Colon Carcinoma Metastatic in the Brain (tissue), 2 donors: ENCODE data around the gene CHST10.

- PRO-cap, 2 experiments = no peak in any of the 2 experiments
These were observed 267.1 kb upstream of the REV1 start for GRCh38 chr2:99756747-99757427.

DNA sequence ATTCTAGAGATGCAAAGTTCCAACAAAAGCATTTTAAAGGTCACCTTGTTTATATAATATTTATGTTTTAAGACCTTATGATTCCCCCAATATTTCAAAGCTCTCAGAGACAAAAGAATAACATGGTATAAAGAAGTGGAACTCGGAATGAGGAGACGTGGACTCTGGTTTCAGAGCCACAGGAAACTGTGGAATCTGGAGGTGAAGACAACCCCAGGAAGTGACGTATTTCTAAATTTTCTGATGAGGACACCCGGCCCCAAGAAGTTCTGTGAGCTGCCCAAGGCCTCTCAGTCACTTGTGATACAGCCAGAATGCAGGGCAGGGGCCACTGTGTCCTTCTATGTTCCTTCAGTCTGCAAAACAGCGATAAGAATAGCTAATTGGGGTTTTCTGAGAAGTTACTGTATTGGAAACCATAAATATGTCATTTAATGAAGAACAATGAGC, 281.7 kb upstream of the REV1 start:
- PRO-cap, 2 experiments = no peak in any of the 2 experiments

- PRO-cap, 2 experiments = no peak in any of the 2 experiments
These were observed 292.4 kb downstream of the AFF3 start for GRCh38 chr2:99850007-99850467.

- PRO-cap, 2 experiments = no peak in any of the 2 experiments
These were observed 237.5 kb downstream of the AFF3 start for GRCh38 chr2:99904643-99905496.

DNA sequence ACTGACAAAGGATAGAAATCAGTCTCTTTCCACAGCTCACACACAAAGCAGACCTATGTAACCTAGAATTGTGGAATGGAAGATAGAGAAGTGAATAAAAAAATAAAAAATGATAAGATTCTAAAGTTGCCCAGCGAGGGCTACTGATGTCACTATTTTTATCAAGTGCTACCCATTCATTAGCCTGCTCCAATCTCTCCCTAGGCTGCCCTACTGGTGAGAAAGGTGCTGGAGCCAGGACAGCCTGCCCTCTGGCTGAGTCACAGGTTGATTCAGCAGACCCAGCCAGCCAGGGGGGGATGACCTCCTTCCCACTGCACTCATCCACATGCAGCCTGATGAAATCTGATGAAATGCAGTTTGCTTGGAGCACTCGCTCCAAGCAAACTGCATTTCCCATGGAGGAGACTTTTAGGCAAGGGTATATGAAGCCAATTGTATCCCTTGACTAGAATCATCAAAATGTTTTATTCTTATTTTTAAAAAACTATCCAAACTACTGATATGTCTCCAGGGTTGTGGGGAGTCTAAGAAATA, 128.6 kb downstream of the AFF3 start:
- PRO-cap, 2 experiments = no peak in any of the 2 experiments

DNA sequence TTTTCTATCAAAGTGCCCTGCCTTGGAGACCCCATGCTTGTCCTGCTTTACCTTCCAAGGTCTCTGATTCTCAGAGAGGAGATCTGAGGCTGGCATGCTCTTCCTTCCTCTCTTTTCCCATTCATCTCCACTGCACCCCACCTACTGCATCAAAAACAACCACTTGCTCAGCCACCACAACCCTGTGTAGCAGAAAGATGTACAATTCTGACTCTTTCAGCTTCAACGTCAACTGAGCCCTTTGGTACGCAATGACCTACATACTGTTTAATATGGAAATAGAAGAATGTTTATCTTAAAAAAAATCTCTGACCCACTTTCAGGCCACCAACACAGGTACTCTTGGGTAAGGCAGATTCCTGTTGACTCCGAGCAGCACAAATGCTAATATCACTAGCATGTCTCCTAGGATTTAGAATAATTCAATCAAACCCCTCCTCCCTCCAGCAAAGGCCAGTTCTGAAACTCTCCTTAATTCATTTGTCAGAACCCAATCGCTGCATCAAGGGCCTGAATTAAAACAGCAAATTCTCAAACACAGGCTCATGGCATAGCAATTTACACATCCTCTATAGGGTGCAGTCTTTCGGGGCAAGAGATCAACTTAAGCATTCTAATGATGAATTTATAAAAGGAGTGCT, 76.2 kb upstream of the AFF3 start:
- PRO-cap, 2 experiments = no peak in any of the 2 experiments

GRCh38 chr2:100234893-100235606, 87.3 kb downstream of the LONRF2 start:
- PRO-cap, 2 experiments = no peak in any of the 2 experiments

DNA sequence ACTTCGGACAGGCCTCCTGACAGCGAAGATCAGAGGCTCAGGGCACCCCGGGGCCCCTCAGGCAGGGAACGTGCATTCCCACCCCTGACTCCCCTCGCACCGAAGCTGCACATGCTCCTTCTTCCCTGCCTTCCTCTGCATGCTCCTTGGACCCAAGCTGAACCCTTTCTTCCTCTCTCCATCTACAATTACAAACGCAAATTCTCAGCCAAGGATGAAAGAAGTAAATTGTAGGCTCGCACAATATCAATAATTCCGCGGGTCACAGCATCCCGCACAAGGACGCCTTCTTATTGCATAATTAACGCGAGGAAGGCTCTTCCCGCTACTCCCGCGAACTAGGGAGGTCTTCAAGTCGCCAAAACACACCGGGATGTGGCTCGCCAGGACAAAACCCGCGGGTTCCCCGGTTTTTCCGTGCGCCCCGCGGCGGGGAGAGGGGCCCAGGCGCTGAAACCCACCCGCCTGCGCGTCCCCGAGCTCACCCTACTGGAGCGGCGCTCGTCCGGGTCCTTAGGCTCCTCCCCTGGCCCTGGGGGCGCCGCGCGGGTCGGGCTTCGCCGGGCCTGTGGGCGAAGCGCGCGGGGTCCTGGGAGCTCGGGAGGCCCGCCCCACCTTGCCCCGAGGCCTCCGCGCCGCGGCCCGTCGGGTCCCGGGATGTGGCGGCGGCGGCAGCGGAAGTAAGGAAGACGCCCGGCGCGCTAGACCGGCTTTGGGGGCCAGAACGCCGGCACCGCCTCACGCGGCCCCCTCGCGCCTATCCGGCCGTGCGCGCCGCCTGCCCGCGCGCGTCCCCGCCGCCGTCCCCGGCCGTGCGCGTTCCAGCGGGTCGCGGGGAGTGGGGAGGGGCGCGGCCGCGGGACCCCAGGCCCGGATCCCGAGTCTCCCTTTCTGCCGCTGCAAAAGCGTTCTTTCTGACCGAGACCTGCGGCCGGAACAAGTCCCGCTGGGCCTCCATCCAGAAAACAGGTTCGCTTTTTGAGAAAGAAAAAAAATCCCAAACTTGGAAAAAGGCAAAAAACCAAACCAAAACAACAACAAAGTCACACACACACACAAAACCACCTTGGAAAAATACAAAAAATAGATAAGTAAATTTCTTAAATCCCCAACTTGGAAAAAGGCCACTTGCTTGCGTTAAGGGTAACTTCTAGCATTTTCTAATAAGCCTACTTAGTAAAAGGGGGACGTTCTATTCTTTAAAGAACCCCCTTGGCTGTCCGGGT, at the start of gene CHST10:
CHST10 (minus strand) TSS at position 780 of the 1,226 bp plus-strand sequence.
- PRO-cap, 2 experiments = no peak in any of the 2 experiments

DNA sequence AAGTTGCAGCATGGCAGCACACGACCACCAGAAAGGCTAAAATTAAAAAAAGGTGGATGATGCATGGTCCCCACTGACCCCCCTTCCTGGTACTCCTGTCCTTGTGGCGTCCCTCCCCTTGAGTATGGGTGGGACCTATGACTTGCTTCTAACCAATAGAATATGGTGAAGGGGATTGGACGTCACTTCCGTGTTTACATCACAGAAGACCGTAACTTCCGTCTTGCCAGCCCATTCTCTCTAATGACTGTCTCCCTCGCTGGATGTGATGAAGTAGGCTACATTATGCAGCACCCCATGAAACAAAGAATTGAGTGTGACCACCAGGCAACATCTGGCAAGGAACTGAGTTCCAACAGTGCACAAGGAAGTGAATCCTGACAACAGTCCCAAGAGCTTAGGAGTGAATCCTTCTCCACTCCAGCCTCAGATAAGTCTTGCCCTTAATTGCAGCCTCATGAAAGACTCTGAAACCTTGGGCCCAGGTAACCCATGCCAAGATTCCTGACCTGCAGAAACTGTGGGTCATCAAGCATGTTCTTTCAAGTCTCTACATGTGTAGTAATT, 80.1 kb upstream of the NPAS2 start:
- PRO-cap, 2 experiments = no peak in any of the 2 experiments

- PRO-cap, 2 experiments = no peak in any of the 2 experiments
These were observed 33.7 kb upstream of the NPAS2 start for GRCh38 chr2:100786291-100786670.

DNA sequence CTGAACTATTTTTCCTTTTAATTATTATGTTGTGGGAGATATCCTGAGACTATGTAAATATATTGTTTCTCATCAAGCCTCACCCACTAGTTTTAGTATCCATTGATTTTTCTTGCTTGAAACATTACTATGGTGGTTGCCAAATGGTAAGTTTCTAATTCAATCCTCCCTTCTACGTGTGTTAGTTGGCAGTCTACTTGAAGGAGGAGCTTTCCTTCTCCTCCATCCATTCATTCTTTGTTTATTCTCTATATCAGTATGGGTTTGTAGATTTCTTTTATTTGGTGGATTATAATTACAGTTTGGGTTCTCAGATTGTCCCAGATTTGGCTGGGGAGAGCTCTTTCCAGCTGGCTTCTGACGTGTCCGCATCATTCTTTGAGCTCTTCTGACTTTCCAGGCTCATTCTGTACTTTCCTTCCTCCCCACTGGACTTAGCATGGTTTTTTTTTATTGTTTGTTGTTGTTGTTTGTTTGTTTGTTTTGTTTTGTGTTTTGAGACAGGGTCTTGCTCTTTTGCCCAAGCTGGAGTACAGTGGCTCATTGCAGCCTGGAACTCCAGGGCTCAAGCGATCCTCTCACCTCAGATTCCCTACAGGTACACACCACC, 40.6 kb downstream of the NPAS2 start:
- PRO-cap, 2 experiments = no peak in any of the 2 experiments

- PRO-cap, 2 experiments = no peak in any of the 2 experiments
These were observed 59.8 kb downstream of the NPAS2 start for GRCh38 chr2:100879568-100880316.

GRCh38 chr2:100989823-100990479, 12.1 kb upstream of the RPL31 start:
- PRO-cap, 2 experiments = no peak in any of the 2 experiments

GRCh38 chr2:100995332-100996311, 6.5 kb upstream of the RPL31 start:
- PRO-cap, 2 experiments = no peak in any of the 2 experiments

- PRO-cap, 2 experiments = no peak in any of the 2 experiments
These were observed 5.6 kb downstream of the RPL31 start for GRCh38 chr2:101007284-101008536.

- PRO-cap, 2 experiments = no peak in any of the 2 experiments
These were observed 61.3 kb downstream of the RPL31 start for GRCh38 chr2:101063241-101063993.

DNA sequence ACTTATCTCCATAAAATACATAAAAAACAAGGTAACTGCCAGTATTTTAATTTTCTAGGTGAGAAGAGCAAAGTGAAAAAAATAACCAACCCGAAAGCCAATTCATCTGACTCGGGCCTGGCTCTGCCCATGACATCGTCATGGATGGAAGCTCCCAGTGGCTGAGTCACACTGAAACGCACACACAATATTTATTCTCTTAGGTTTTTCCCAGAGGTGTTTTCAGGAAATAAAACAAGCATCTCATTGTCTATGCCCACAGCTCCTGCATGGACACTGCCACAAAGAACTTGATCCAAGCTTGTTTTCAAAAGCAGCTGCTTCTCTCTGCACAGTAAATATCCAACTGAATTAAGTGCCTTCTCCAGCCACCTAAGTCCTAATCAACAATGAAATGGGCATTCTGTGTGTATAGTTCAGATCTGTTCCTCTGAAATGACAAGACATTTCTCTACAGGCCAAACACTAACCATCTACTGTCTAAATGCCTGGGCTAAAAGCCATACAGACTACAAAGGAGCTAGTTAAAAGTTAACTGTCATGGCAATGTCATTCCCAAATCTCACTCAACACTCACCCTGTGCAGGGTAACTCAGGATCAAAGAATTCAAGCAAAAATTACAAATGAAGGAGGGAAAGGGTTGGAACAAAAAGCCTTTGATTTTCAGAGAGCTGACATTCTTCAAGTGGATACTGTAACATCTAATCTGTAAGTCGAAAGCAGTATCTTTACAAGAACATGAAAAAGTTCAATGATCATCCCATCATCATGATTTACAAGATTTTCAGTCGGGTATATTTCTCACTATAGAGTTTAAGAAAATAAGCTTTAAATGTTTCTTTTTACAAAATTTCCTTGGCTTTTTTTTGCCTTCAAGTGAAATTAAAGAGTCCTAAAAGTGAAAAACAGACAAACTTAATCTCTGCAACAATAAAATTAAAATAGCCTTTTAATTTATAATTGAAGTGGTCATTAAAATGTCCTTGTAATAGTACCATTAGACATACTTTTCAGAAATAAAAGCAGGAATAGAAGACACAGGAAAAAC, 63.1 kb downstream of the RPL31 start:
- PRO-cap, 2 experiments = no peak in any of the 2 experiments

- PRO-cap, 2 experiments = no peak in any of the 2 experiments
These were observed 28.9 kb upstream of the TBC1D8 start for GRCh38 chr2:101180057-101180468.

- PRO-cap, 2 experiments = no peak in any of the 2 experiments
These were observed 20.8 kb upstream of the CNOT11 start for GRCh38 chr2:101231910-101232318.

GRCh38 chr2:101251666-101252517, 794 bp upstream of the CNOT11 start:
- PRO-cap, 2 experiments = no peak in any of the 2 experiments